Astrocyte (in vitro differentiated cells and primary cell): ENCODE results near the genes SLC24A5, SLC12A1 and SHC4.

- PRO-cap: no peak
- RRBS, 2 experiments: no CpG with 5 or more reads among the region's 4 CpGs
Measured at GRCh38 chr15:48120896-48121112, at the start of gene SLC24A5. Gene SLC24A5, plus strand, starts transcription at chr15:48120990.

DNA sequence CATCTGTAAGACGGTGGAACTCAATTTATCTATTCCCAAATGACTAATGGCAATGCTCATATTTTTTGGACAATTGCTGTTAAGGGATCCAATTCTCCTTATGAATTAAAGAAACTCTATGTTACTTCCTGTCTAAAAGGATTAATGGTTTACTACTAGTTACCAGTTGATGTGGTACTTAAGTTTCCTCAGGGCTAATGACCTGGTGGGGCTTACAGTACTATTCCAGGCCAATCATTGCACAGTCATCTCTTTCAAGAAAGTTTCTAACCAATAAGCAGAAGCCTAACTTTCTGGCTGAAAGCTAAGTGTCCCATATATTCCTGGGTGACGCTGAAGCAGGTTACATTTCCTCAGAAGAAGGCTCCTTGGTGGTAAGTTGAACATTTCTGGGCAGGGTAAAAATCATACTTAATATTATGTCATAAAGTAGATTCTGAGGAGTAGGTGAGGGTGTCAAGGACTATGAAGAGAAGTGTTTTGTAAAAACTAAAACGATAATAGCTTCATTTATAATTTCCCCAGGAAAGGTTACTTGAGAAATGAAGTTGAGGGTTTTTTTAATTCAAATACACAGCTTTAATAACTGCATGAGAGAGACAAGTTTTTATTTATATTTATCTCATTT lies at the start of gene SLC12A1:
Gene SLC12A1, plus strand, starts transcription at position 346 of the 628 bp plus-strand sequence.
- PRO-cap: no peak
- RRBS, 2 experiments: no CpG with 5 or more reads among the region's 3 CpGs

DNA sequence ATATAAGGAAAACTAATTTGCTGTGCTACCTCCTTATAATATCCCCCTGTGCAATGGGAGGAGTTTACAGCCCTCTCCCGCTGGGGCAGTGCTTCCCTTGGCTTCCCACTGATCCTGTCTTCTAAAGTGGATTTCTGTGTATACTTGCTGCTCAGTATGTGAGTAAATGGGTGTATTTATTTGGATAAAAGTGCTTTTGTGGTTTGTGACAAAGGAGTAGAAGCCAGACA lies 68.7 kb downstream of the DUT start:
- PRO-cap: no peak
- RRBS, 2 experiments: no CpG with 5 or more reads among the region's 1 CpG

- PRO-cap: no peak
- RRBS, 2 experiments: no CpG with 5 or more reads among the region's 7 CpGs
Measured at GRCh38 chr15:48432668-48433033, 101.4 kb downstream of the DUT start.

DNA sequence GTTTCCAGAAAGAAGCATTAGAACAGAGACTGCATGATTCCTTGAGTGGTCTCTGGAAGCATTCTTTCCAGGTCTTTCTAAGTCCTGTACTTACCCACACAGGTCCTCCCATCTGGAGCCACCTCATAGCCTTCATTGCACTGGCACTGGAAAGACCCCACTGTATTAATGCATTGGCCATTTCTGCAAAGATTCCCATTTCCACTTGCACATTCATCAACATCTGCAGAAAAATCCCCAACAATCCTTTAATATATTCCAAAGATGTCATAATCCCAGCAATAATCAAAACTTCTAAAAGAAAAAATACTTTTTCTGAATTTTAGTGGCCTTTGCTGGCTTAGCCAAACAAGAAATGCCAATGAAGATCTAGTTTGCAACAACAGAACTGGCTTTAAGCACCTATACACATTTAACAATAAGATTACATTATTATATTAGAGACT lies 114.1 kb downstream of the DUT start:
- PRO-cap: no peak

GRCh38 chr15:48467825-48468611 lies 136.8 kb downstream of the DUT start:
- PRO-cap: no peak
- RRBS, 2 experiments: no CpG with 5 or more reads among the region's 8 CpGs

- PRO-cap: no peak
- RRBS, 2 experiments: no CpG with 5 or more reads among the region's 2 CpGs
Measured at GRCh38 chr15:48525962-48526544, 119.5 kb downstream of the FBN1 start.

- PRO-cap: no peak
- RRBS, 2 experiments: no CpG with 5 or more reads among the region's 3 CpGs
Measured at GRCh38 chr15:48533856-48534429, 111.6 kb downstream of the FBN1 start.

GRCh38 chr15:48536643-48537330 lies 108.7 kb downstream of the FBN1 start:
- PRO-cap: no peak
- RRBS, 2 experiments: no CpG with 5 or more reads among the region's 4 CpGs

GRCh38 chr15:48559271-48559578 lies 86.3 kb downstream of the FBN1 start:
- PRO-cap: no peak
- RRBS, 2 experiments: no CpG with 5 or more reads among the region's 4 CpGs

DNA sequence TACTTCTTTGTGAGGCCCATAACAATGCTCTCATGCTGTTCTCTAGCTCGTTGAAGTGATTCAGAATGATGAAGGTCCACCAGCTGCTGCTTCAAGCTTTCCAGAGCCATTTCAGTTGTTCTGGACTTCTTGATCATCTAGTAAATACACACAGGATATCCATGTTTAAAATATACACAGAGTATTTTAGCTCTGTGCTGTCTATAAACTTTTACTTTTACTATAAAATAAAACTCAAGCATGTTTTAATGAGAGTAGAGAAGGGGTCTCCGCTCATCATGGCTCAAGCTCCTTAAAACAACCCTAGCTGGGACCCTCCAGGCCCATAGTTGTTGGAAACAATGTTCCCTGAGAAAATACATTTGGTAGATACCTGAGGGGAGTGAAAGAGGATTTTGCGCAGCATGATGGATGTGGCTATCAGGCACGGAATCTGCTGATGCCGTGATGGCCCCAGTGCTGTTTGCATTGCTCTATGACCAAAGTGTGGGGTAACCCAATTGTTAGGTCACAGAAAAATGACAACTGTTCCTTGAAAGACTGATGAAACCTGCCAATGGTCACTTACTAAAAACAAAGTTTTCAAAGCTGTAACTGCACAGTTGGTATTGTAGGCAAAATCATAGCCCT lies 21.9 kb downstream of the CEP152 start:
- PRO-cap: no peak
- RRBS, 2 experiments: no CpG with 5 or more reads among the region's 5 CpGs

DNA sequence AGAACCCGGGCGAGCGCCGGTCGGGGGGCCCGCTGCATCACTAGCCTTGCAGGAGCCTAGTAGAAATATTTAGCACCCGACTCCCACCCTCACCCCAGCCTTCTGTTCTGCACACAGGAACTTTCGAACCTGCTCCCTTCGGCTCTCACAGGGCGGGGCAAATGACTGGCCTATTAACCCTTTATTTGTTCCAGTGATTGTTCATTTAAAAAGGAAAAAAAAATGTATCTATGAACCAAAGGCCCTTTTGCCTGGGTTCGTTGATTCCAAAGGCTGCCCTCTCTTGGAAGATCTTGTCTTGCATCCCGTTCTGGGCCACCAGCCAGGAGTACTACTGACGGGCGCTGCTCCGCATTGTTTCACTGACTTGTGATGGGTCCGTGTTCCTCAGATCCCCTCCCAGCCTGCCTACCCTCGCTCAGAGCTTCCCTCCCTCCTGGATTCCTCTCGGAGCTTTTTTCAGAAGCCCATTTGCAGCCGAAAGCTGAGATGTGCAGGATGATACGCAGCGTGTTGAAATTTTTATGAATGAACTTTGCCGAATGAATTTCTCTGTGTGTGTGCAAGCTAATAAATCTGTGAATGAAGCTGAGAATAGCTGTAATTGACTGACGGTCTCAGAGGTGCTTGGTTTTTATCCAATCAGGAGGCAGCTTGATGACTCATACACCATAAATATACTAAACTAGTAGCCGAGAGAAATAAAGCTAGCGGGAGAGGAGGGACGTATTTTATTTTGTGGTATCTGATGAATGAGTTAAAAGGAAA lies at the start of gene SHC4:
Gene SHC4, minus strand, starts transcription at position 584 of the 768 bp plus-strand sequence.
- PRO-cap: no peak
- RRBS, 2 experiments: 0% methylated on average over 1 of the region's 26 CpGs

GRCh38 chr15:49138069-49138469 lies 17.3 kb downstream of the COPS2 start:
- PRO-cap: unidirectional peak, minus-strand start at chr15:49138237
- RRBS, 2 experiments: no CpG with 5 or more reads among the region's 2 CpGs

- PRO-cap: no peak
- RRBS, 2 experiments: no CpG with 5 or more reads among the region's 4 CpGs
Measured at GRCh38 chr15:49718092-49718656, 97.3 kb downstream of the DTWD1 start.

GRCh38 chr15:50164286-50165059 lies 17.5 kb upstream of the SLC27A2 start:
- PRO-cap: no peak
- RRBS, 2 experiments: no CpG with 5 or more reads among the region's 2 CpGs

DNA sequence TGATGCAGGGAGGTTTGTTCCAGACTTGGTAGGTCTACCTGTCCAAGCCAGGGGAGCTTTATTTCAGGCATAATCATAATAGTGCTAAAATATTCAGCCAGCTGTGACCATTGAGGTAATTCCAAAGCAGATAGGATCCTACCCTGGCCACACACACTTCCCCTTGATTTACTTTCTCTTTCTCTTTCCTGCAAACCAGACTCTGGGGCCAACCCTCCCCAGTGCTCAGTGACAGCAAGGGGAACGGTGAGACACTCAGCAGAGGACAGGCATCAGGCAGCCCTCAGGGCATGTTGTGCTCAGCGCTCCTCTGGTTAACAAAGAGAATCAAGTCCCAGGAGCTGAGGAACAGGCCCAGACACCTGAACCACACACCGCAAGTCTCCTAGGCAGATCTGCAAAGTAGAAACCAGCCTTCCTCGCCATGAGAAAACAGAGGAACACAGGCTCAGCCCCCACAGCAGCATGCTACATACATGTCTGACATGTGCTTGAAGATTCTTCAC lies 17.7 kb downstream of the HDC start:
- PRO-cap: no peak
- RRBS, 2 experiments: no CpG with 5 or more reads among the region's 4 CpGs

DNA sequence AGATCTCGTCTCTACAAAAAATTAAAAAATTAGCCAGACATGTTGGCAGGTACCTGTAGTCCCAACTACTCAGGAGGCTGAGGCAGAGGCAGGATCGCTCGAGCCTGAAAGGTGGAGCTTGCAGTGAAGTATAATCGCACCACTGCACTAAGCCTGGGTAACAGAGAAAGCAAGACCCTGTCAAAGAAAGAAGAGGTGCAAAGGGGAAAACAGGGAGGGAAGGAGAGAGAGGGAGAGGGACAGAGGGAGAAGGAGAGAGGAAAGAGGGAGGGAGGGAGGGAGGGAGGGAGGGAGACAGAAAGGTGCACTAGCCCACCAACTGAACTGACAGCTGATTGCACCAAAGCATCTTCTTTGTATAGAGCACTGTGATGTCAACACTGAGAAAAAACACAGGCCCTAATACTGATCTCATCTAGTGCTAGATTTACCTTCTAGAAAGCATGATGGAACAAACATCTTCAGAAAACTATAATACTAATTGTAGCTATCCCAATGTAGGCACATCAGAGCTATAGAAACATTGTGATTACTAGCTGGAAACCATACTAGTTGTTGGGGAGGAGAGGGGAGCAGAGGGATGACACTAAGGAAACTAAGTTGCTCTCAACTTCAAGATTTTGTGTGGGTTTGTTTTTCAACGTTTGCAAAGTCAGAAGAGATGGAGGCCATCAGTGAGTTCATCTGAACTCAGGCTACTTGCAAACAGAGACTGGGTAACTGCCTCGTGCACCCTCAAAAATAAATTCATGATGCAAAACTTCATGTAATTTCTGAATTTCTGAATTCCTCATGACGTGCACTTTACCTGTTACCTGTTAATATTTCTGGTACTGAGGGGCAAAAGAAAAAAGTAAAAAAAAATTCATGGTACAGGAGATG lies 3.4 kb downstream of the GABPB1 start:
- PRO-cap: no peak
- RRBS, 2 experiments: no CpG with 5 or more reads among the region's 7 CpGs

DNA sequence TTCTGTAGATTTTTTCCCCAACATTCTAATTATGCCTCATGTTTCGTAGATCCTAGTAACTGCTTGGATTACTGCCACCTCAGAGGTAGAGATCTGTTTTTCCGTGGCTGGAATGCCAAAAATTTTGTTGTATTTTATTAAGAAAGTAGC lies 725 bp upstream of the GABPB1 start:
- PRO-cap: no peak
- RRBS, 2 experiments: no CpG with 5 or more reads among the region's 2 CpGs

- PRO-cap: no peak
- RRBS, 2 experiments: no CpG with 5 or more reads among the region's 1 CpG
Measured at GRCh38 chr15:50702838-50703357, 16.3 kb upstream of the TRPM7 start.

DNA sequence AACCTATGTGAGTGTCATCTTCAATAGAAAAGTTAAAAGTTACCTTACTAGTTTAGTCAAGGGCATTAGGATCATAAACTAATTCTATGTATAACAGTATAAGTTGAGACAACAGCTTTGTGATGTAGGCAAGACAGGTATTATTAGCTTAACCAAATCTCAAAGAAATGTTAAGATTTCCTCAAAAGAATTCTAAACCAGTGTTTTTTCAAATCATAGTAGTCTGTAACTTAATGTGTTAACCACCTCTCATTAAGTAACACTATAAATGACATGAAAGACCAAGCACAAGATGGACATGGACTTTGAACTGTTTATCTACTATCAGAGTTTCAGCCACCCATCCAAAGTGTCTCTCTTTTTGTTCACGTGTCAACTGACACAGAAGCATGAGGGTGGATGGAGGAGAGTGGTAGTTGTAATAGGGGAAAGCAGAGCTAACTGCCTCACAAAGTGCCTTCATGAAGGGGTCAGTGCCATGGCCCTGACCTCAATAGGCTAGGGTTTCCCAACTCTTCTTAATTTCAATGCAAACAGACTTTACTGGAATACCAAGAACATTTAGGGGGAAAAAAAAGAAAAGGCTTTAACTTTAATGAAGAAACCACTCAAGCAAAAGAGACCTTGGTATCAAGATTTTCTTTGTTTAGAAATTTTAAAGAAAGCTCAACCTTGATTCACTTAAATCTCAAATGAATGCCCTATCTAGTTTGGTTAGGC lies 32.1 kb upstream of the TRPM7 start:
- PRO-cap: no peak
- RRBS, 2 experiments: no CpG with 5 or more reads among the region's 1 CpG